Measurements from ENCODE around the genes RIPK4 and UMODL1.

DNA sequence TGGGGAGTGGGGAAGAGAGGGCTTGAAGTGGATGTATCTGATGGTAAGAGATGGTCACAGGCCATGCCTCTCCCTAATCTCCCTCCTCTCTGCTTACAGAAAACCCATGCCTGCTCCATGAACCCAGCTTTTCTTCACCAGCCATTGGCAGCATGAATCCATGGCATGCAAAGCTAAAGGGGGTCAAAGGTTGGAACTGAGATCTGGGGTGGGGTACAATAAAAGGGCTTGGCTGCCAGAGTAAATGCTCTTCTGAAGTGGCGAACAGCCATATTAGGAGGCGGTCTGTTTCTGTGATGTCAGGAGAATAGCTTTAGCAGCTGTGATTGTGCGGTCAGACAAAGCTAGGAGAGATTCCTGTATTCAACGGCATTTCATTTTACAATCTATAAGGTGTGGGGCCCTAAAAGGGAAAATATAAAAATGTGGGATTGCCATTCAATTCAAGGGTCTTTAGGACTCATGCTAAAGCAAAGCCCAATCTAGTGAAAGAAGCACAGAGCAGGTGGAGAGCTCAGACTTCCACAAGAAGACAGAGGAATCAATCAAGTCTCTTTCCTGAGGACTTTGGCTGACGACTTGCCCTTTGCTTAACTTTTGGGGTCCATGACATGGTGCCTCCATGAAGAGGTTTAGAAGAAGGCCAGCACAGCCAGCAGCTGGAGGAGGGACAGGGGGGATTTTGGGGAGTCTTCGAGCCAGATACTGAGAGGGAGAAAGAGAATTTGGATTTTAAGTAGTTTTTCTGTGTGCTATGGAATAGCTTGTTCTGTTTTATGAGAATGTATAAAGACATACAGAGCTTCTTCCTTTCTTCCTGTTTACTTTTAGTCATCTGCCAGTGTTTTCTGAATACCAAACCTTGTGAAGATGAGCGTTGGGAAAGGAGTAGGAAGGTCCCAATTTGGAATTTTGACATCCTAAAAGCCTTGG lies 71.9 kb upstream of the TMPRSS2 start:
- RRBS = no CpG with 5 or more reads among the region's 7 CpGs

- RRBS = no CpG with 5 or more reads among the region's 18 CpGs
Measured at GRCh38 chr21:41580761-41581627, 73.0 kb upstream of the TMPRSS2 start.

DNA sequence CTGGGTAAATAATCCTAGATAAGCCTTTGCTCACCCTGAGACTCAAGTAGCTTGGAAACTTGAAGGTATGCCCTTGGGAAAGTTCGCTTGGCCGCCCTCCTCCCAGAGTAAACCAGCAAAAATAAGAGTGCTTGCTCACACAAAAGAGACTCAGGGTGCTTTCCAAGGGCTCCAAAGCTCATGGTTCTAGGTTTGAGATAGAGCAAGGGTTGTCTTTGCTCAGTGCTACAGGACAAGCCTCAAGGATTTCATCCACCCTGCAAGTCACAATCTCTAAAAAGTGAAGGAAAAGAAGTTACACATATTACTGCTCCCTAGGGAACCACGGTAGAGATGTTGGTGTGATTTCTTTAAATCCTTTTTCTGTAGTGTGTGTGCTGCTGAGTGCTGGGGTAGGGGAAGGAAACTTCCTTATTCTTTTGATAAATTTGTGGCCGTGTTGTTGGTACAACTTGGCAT lies 86.0 kb upstream of the TMPRSS2 start:
- RRBS = no CpG with 5 or more reads among the region's 4 CpGs

GRCh38 chr21:41607142-41607449 lies 99.1 kb upstream of the TMPRSS2 start:
- RRBS = no CpG with 5 or more reads among the region's 7 CpGs

GRCh38 chr21:41630250-41630562 lies 122.2 kb upstream of the TMPRSS2 start:
- RRBS = no CpG with 5 or more reads among the region's 13 CpGs

GRCh38 chr21:41664921-41665449 lies 101.9 kb downstream of the RIPK4 start:
- RRBS = 75% methylated on average over 4 of the region's 16 CpGs

DNA sequence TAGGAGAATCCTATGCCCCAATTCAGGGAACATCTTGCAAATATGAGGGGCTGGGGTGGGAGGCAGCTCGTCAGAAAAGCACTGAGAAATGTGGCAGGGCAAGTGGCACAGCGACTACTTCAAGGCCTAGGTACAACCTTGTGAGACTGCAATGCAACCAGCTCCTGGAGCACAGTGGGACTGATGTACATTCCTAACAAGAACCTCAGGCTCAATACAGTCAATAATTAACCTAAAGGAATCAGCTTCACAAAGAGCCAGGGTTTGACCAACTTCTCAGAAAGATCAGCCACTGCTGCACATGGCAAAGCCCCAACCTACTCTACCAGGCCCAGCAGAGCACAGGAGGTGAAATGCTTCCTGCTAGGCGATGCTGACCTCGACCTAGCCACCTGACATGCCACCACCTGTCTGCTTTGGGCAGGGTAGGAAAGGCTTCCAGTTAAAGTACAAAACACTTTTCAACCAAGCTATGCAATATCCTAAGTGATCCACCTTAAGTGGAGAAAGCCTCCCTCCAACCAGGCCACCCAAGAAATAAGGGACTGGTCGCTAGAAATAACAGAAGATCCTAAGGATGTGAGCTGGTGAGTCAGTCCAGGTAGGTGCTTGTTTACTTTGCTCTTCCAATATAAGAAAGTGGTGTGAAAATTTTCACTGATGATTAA lies 2.2 kb downstream of the RIPK4 start:
- RRBS = no CpG with 5 or more reads among the region's 5 CpGs

DNA sequence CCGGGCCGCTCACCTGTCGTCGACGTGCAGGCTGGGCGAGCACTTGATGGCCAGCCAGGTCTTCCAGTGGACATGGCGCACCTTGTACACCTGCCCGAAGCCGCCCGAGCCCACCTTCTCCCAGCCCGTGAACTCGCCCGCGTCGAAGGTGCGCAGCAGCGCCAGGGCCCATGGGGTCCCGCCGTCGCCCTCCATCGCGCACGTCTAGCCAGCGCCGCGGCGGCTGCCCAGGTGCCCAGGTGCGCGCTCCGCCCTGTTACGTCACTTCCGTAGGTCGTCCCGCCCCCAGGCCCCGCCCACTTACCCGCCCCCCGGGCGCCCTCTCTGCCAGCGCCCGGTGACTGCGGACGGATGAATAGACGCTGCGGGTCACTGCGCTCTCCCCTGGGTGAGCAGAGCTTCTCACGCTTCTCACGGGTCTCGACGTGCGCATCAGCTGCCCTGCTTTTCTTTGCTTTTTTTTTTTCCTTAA lies at the start of gene RIPK4:
Gene RIPK4, minus strand, starts transcription at position 206 of the 472 bp plus-strand sequence.
- RRBS = no CpG with 5 or more reads among the region's 50 CpGs

DNA sequence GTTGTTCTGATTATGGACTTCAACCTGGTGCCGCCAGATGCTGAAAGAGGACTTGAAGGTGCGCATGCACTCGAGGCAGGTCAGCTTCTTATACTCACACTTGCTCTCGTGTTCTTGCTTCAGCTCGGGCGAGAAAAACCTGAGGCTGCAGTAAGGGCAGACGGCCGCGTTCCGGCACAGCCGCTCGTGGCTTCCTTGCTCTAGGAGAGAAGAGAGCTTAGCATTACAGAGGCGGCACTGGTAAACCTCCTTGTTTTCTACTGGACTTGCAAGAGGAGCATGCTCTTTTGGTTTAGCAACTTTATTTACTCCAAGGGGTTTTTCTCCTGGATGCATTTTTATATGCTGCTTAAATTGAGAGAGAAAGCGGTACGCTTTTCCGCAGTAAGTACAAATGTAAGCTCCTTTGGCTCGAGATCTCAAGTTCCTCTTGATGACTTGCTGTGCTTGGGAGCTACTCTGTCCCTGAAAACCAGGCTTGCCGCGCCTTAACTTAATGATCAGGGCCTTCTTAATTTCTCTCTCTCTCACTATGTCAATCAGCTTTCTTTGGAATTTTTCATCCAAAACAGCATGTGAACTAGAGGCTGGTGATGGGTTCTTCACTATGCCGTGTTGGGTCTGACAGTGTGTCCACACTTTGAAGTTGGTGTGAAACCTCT lies 18.3 kb downstream of the ZBTB21 start:
- RRBS = no CpG with 5 or more reads among the region's 20 CpGs

GRCh38 chr21:42071085-42071469 lies at the start of gene UMODL1:
Gene UMODL1 (plus strand): TSS chr21:42071317.
- RRBS = no CpG with 5 or more reads among the region's 9 CpGs

DNA sequence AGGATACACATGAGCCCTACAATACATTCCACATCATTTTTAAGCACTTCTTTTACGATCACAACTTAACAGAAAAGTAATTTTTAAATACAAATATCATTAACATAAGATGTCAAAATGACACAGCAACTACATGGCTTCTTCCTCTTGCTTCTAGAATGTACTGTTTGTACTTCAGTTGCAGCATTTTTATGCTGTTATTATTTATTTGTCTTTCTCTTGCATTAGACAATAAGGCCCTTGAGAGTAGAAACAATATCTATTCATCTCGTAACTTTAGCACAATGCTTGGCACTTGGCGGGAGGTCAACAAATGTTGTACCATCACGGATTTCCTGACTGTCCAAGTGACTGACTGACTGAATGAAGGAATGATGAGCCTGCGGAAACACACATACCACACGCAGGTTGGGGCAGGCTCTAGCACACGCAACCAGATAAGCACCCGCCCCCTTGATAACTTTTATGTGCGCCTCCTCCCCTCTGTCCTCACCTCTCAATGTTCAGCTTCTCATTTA lies 48.0 kb upstream of the ABCG1 start:
- RRBS = no CpG with 5 or more reads among the region's 9 CpGs

DNA sequence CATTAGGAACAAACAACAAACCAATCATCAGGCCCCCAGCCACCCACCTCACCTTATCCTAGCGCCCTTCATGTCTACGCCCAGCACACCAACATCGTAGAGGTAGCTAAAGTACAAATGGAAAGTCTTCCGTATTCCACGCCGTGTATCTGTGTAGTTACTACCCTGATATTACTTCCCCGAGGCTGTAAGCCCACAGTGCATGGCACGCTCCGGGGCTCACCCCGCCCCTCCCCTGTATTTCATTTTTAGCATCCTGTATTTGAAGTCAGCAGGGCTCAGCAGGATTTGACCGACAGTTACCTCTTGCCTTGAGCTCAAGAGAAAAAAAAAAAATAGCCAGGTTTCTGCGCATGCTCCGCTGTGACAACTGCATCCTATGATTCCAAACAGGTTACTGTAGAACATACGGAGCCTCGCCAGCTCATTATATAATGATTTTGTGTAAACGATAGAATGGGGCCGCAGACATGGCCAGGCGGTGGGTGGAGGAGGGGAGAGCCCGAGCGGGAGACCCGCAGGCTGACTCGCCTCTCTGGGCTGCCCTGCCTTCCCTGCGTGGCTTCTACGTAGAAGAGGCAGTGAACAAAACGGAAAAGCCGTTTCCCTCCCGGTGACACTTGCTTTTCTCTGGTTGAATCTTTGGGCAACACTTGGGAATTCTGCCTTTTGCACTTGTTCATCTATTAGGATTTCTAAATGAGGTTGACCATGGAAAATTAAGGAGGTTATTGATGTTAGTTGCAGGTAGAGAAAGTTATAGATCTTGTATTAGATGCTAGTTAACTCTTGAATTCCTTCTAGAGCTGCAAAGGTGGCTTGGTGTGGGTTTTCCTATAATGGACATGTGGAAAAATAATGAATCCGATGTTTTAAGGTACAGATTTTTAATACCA lies 1.4 kb downstream of the ABCG1 start:
- RRBS = no CpG with 5 or more reads among the region's 28 CpGs

GRCh38 chr21:42250380-42251013 lies 31.6 kb downstream of the ABCG1 start:
- RRBS = no CpG with 5 or more reads among the region's 13 CpGs

DNA sequence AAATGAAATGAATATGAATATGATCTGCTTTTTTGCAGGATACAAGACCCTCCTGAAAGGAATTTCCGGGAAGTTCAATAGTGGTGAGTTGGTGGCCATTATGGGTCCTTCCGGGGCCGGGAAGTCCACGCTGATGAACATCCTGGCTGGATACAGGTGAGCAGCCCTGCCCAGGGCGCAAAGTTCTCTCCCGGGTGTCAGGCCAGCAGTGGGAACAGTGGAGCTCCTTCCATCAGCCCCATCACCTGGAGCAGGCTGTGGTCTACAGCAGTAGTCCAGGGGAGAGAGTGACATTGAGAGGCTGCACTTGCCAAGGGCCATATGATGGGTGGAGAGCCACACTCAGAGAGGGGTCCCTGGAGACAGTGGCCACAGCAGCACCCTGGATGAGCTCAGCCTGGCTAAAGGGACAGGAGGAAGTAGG lies 44.2 kb downstream of the TFF3 start:
- RRBS = 67% methylated on average over 4 of the region's 6 CpGs

DNA sequence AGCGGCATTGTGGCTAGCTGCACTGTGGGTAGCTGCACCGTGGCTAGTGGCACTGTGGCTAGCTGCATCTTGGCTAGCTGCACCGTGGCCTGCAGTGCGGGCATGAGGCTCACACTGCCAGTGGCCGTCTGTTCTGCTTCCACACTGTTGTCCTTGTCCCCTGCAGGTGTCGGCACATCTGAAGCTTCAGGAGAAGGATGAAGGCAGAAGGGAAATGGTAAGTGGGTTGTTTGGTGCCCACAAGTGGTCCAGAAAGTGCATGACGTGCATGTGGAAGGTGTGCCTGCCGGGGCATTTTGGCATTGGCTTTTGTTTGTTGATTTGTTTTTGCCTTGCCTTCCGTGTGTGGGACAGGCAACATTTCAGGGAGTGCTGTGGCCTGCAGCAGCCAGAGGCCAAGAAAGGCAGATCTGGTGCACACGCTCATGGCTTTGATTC lies 38.5 kb downstream of the TFF3 start:
- RRBS = no CpG with 5 or more reads among the region's 10 CpGs

- RRBS = no CpG with 5 or more reads among the region's 7 CpGs
Measured at GRCh38 chr21:42283072-42283620, 32.1 kb downstream of the TFF3 start.

- RRBS = 5% methylated on average over 1 of the region's 21 CpGs
Measured at GRCh38 chr21:42496780-42497275, 804 bp upstream of the RSPH1 start.

DNA sequence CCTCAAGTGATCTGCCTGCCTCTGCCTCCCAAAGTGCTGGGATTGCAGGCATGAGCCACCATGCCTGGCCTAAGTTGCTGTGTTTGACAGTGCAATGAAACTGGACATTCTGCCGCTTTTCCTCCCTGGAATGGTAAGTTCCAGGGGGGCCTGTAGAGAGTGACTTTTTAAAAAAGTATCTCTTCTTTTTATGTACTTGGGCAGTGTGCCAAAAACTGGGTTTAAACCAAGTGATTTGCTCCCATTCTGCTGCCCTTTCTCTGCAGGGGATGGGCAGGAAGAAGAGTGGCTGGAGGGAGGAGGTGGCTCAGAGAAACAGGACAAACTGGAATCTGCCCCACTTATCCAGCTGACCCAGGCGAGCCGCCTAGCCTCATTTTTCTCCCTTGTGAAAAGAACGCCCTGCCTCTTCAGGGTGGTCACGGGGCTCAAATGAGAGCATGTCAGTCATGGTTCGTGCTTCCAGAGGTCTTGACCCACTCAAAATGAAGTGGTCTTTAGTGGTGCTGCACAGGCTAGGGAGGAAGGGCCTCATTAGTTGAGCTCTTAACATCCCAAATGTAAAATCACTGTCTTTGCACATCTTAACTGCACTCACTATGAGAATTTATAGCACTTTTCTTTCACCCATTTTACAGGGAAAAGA lies 2.5 kb downstream of the SLC37A1 start:
- RRBS = no CpG with 5 or more reads among the region's 6 CpGs

- RRBS = no CpG with 5 or more reads among the region's 9 CpGs
Measured at GRCh38 chr21:42523862-42524317, 10.2 kb downstream of the SLC37A1 start.

- RRBS = no CpG with 5 or more reads among the region's 23 CpGs
Measured at GRCh38 chr21:42527201-42528411, 14.0 kb downstream of the SLC37A1 start.